Caco-2 (cell line): ENCODE results near the genes REM2, ACIN1 and JPH4.

DNA sequence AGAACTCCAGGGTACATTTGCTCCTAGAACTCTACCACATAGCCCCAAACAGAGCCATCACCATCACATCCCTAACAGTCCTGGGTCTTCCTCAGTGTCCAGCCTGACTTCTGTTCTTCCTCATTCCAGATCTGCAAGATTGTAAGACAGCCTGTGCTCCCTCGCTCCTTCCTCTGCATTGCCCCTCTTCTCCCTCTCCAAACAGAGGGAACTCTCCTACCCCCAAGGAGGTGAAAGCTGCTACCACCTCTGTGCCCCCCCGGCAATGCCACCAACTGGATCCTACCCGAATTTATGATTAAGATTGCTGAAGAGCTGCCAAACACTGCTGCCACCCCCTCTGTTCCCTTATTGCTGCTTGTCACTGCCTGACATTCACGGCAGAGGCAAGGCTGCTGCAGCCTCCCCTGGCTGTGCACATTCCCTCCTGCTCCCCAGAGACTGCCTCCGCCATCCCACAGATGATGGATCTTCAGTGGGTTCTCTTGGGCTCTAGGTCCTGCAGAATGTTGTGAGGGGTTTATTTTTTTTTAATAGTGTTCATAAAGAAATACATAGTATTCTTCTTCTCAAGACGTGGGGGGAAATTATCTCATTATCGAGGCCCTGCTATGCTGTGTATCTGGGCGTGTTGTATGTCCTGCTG, 37.4 kb downstream of the DAD1 start:
- PRO-cap = no peak
- RRBS = no CpG with 5 or more reads among the region's 8 CpGs

DNA sequence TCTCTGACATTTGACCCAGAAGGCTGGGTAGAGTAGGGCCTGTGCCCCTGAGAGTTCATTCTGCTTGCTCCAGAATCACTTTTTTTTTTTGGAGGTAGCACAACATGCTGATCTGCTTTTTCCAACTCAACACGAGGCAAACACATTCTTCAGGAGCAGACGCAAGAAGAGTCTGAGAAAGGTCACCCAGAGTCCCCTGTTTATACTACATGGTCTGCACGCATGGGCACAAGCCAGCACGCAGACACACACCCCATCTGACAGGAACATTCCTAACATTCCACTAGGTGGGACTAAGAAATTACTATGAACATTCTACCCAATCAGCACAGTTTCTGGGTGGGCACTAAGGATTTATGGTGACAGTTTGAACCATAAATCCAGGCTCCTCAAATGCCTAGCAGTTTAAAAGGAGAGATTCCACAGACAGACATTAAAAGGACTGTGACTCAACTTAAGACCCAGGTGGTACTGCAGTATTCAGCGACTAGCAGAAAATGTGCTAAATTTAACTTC, 16.1 kb downstream of the ABHD4 start:
- PRO-cap = bidirectional peak, plus-strand start at position 403 of the sequence, minus-strand start at position 174 of the sequence
- RRBS = no CpG with 5 or more reads among the region's 5 CpGs

GRCh38 chr14:22779921-22780750, 13.6 kb downstream of the OXA1L start:
- PRO-cap = no peak
- RRBS = no CpG with 5 or more reads among the region's 5 CpGs

GRCh38 chr14:22819102-22820089, 4.2 kb upstream of the SLC7A7 start:
- PRO-cap = bidirectional peak, plus-strand start at chr14:22819360, minus-strand start at chr14:22819262; bidirectional peak, plus-strand start at chr14:22819714, minus-strand start at chr14:22819625; bidirectional peak, plus-strand start at chr14:22819916, minus-strand start at chr14:22819935
- RRBS = no CpG with 5 or more reads among the region's 11 CpGs

DNA sequence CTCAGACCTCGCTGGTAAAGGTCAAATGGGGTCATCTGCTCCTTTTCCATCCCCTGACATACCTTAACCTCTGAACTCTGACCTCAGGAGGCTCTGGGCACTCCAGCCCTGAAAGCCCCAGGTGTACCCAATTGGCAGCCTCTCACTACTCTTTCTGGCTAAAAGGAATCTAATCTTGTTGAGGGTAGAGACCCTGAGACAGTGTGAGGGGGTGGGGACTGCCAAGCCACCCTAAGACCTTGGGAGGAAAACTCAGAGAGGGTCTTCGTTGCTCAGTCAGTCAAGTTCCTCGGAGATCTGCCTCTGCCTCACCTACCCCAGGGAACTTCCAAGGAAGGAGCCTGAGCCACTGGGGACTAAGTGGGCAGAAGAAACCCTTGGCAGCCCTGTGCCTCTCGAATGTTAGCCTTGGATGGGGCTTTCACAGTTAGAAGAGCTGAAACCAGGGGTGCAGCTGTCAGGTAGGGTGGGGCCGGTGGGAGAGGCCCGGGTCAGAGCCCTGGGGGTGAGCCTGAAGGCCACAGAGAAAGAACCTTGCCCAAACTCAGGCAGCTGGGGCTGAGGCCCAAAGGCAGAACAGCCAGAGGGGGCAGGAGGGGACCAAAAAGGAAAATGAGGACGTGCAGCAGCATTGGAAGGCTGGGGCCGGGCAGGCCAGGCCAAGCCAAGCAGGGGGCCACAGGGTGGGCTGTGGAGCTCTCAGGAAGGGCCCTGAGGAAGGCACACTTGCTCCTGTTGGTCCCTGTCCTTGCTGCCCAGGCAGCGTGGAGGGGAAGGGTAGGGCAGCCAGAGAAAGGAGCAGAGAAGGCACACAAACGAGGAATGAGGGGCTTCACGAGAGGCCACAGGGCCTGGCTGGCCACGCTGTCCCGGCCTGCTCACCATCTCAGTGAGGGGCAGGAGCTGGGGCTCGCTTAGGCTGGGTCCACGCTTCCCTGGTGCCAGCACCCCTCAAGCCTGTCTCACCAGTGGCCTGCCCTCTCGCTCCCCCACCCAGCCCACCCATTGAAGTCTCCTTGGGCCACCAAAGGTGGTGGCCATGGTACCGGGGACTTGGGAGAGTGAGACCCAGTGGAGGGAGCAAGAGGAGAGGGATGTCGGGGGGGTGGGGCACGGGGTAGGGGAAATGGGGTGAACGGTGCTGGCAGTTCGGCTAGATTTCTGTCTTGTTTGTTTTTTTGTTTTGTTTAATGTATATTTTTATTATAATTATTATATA, 10.4 kb downstream of the MMP14 start:
- PRO-cap = no peak
- RRBS = no CpG with 5 or more reads among the region's 21 CpGs

GRCh38 chr14:22882490-22883412, at the start of gene REM2:
Gene REM2 (plus strand): TSS chr14:22883222.
- PRO-cap = no peak
- RRBS = 91% methylated on average over 2 of the region's 17 CpGs

GRCh38 chr14:22883413-22884446, 708 bp downstream of the REM2 start:
- PRO-cap = no peak
- RRBS = 91% methylated on average over 1 of the region's 10 CpGs

GRCh38 chr14:22951810-22952210, 5.1 kb downstream of the HAUS4 start:
- PRO-cap = no peak
- RRBS = no CpG with 5 or more reads among the region's 9 CpGs

DNA sequence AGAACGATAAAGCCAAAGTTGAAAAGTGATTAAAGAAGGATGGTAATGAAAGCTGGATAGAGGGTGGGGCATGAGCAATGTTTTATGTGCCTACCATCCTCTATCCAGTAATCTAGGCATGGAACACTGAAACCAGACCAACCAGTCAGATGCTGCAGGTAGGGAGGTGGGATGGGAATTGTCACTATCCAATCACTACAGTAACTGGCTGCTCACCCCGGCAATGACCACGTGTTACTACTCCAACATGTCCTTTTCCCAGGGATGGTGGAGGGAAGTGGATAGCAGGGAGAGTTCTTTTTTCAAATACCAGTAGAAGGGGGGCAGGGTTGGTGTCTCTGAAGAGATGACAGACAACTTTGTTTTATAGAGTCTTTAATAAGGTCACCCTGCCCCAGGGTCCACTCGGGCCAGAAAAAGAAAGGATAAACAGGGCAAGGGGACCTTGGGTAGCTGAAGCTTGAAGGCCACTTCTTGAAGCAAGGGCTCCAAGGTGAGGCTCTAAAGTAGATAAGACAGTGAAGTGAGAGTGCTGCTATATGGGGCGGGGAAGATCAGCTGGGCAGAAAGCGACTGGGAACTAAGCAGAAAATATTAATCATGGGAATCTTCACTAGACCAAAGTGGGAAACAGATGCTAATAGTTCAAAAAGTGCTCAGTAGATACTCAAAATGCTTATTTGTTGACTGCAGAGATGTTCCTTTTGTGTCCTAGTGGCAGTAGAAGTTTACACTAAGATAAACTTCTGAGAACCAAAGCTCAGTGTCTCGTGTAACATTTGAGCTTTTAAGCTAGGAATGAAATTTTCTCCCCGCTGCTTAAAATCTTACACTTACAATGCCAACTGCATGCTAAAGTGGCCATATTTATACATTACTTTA, 14.8 kb upstream of the CDH24 start:
- PRO-cap = no peak
- RRBS = no CpG with 5 or more reads among the region's 8 CpGs

DNA sequence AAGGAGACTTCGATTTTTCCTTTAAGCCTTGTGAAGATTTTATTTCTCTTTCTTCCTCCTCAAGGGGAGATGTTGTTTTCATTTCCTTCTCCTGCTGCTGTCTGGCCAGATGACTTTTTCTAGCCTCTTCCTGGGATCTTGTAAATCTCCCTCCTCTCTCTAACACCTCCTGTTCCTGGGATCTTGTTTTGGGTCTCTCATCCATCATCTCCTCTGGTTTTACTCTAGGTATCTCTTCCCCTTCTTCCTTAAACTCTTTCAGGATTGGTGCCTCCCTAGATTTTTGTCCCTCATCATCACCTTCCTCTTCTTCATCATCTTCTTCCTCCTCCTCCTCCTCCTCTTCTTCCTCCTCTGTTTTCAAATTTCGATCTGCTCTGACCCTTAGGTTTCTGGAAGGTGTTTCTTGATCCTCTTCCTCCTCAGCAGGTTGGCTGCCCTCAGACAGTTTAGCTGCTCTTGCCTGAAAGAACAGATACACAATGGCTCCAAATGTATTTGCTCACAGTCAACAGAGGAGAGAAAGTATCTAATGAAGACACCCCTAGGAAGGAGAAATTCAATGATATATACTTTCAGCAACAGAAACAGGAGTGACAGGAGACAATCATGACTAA, 14.5 kb downstream of the ACIN1 start:
- PRO-cap = no peak
- RRBS = no CpG with 5 or more reads among the region's 2 CpGs

DNA sequence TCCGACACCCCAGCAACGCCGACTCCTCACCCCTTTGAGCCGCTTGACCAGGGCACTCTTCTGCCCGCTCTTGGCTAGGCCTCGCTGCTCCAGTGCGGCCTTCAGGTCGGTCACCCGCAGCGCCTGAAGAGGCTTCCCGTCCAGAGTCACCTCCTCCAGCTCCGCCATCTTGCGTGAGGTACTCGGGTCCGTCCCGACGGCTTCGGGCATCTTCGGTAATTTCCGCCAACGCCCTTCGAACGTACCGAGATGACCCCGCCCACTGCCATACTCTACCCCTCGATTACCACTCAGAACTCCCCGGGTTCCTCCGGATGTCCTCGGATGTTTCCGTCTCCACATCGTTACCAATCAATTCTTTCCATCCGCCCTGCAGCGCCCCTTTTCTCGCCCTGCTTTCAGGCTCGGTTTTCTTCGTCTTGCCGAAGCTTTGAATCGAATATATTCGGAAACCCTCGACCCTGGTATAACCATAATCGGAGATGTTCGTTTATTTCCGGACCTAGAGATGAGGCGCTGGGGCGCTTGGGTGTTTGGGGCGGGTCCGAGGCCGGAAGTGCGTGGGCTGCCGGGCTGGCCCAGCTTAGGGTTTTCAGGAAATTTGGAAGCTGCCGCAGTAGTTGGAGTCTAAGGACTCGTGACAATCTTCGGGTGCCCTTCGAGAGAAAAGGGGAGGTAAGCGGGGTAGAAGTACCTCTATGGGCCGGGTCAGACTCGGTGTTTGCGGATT, at the start of gene ACIN1:
TSS of gene ACIN1 (minus strand) at position 192 of the 730 bp plus-strand sequence.
- PRO-cap = bidirectional peak, plus-strand start at position 561 of the sequence, minus-strand start at position 180 of the sequence
- RRBS = 4% methylated on average over 6 of the region's 58 CpGs

DNA sequence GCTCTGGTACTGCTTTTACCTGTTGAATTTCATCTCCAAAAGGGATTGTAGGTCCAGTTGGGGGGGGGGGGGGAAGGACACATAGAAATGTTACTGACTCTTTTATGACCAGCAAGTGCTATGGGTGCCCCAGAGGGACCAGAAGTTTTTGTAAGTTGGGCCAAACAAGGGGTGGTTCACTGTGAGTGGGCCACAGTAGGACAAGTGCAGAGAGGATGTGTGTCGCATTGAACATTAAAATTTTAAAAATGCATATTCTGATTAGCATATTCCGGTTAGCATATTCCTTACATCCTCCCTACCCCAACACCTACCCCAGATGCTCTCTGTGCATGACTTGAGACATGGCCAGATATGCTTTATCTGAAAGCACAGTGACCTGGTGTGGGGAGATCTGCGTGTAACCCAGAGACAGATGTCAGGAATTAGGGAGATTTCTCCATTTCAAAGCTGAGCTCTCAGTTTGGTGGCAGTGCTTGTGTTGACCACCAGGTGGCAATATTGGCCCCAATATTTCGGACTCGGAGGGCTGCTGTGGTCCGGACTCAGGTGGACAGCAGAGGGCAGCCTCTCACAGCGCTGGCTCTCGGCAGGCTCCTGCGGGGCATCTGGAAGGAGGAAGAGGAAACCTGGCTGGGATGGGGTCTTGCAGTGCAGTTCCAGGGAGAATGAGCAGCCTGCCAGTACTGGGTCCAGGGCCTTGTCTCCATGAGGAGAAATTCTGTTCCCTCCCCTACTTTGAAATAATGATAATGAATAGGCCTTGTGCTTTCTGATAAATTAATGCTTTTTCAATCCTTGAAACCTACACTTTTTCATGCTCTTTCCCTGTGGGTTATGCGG, 1.6 kb upstream of the CEBPE start:
- PRO-cap = no peak
- RRBS = no CpG with 5 or more reads among the region's 10 CpGs

- PRO-cap = no peak
- RRBS = no CpG with 5 or more reads among the region's 6 CpGs
Measured at GRCh38 chr14:23181223-23182146, 2.0 kb downstream of the SLC7A8 start.

- PRO-cap = no peak
- RRBS = no CpG with 5 or more reads among the region's 7 CpGs
Measured at GRCh38 chr14:23275294-23275968, 10.5 kb downstream of the HOMEZ start.

DNA sequence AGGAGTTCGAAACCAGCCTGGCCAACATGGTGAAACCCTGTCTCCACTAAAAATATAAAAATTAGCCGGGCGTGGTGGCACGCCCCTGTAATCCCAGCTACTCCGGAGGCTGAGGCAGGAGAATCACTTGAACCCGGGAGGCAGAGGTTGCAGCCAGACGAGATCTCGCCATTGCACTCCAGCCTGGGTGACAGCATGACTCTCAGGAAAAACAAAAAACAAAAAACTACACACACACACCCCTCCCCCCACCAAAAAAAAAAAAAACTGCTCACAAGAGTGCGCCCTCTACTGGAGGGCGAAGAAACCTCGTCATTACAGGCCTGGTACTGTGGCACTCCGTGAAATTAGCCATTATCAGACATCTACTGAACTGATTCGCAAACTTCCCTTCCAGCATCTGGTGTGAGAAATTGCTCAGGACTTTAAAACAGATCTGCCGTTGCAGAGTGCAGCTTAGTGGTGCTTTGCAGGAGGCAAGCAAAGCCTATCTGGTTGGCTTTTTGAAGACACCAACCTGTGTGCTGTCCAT, 7.7 kb downstream of the PPP1R3E start:
- PRO-cap = no peak
- RRBS = no CpG with 5 or more reads among the region's 14 CpGs

DNA sequence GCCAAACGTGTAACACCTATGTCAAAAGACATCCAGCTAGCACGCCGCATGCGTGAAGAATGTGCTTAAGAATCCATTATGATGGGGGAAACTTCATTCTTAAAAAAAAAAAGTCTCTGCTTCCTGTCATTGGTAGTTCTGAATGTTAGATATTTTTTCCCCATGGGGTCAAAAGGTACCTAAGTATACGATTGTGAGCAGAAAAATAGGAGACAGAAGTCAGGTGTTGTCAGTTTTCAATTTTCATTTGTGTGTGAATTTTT, 7.3 kb downstream of the PPP1R3E start:
- PRO-cap = no peak
- RRBS = no CpG with 5 or more reads among the region's 5 CpGs

DNA sequence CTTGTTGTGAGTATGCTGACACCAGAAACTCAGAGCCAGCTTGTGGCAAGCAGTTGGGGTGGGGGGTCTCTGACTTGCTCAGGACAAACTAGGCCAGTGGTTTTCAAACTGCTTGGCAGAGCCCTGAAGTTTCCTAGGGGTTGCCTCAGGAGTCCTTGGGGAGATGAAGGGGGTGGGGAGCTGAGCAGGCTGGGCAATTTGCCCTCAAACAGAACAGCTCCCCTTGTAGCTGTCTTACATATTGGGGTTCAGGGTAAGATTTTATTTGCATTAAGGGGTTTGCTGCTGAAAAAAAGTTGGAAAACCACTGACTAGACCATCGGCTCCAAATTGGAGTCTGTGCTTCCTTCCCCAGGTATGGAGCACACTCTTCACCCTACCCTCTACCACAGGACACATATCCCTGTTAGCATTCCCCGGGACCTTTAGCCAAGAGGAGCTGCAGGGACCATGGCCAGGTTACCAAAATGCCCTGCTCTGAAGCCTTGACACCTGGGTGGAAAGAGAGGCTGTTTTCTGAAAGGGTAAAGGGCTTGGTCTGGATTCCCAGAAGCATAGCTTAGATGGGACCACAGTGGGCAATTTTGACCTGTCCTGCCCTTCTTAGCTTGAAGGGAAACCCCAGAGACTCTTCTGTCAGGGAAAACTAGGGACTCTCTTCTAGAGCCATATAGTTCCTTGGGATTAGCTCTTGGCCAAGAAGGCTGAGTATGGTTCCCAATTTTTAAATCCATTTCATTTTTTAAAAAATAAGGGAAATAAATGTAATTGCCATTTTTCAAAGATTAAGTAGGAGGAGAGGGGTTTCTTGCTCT, 4.2 kb downstream of the BCL2L2 start:
- PRO-cap = no peak
- RRBS = no CpG with 5 or more reads among the region's 2 CpGs

DNA sequence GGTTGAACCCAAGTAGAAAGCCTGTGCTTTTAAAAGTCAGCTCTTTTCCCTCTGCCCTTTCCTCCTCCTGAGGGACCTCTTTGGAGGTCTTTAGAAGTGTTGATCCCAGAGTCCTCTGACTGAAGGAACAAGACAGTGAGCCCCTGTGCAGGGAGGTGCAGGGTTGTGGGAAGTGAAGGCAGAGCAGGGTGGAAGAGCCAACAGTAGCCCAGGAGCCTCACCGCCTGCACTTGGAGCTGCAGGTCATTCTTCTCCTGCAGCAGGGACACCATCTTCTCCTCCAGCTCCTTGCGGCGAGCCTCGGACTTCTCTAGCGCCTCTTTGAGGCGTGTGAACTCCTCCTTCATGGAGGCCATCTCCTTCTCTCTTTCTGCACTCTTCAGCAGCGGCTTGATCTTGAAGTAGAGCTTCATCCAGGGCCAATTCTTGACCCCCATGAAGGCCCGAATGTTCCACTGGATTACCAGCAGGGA, 10.9 kb downstream of the MYH7 start:
- PRO-cap = no peak
- RRBS = no CpG with 5 or more reads among the region's 8 CpGs

GRCh38 chr14:23577812-23579262, at the start of gene JPH4:
Gene JPH4 (minus strand): TSS chr14:23578790.
- PRO-cap = no peak
- RRBS = 41% methylated on average over 3 of the region's 41 CpGs

DNA sequence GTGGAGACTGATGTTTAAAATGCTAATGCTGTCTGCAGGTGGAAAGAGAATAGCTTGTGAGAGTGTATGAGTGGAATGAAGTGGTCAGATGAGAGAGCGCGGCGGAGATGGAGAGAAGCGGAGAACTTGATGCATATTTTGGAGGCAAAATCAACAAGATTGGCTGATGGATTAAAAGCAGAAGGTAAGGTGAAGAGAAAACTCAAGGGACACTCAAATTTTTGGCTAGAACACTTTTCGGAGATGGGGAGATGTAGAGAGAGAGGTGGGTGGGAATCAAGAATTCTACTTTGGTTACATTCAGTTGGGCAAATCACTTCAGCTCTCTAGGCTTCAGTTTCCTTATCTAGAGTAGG, 23.5 kb upstream of the DHRS2 start:
- PRO-cap = no peak
- RRBS = no CpG with 5 or more reads among the region's 5 CpGs